Spleen (tissue), 7 donors: Measurements from ENCODE around the genes TMEM123 and ELMOD1.

DNA sequence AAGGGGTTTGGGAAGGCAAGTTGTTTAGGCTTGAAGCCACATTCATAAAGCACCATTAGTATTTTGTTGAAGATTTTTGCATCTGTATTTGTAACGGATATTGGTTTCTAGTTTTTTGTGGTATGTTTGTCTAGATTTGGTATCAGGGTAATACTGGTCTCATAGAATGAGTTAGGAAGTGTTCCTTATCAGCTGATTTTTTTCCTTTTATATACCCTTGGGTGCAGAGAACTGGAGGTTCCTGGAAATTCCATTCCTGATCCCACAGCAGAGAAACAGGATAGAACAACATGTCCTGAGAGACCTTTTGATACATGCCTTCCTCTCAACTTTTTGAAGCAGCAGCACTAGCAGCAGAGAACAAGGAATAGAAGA, 36.8 kb downstream of the BIRC2 start:
- PRO-cap, 4 experiments = no peak in any of the 4 experiments
- RAMPAGE, long total RNA, 4 experiments = no peak in any of the 4 experiments

DNA sequence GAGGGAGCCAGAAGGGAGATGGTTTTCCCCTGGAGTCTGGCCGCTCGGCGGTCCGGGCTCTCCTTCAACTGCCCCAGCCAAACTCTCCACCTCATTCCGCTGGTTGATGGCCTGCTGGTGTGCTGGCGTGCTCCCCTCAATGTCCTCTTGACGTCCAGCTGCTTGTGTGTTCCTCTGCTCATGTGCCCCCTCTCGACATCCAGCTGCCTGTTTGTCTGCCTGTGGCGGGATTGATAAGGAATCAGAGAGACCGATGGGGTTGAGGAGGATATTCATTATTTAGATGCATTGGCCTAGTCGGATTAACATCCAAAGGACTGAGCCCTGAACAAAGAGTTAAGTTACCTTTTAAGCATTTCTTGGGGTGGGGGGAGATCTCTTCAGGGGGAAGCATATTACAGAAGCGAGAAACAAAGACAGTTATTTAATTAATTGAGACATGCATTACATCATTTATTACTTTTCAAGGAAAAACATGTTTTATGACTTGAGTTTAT, 37.8 kb downstream of the BIRC2 start:
- PRO-cap, 4 experiments = peak in 1 of 4 experiments; most common minus-strand start position 70 of the sequence (in 1)
- RAMPAGE, long total RNA, 4 experiments = no peak in any of the 4 experiments

- PRO-cap, 4 experiments = no peak in any of the 4 experiments
- RAMPAGE, long total RNA, 4 experiments = no peak in any of the 4 experiments
Measured at GRCh38 chr11:102438661-102439431, 13.7 kb downstream of the TMEM123 start.

GRCh38 chr11:102451588-102452468, 737 bp downstream of the TMEM123 start:
- PRO-cap, 4 experiments = peak in 4 of 4 experiments; most common plus-strand start chr11:102451809 (in 2); most common minus-strand start chr11:102451864 (in 2)
- RAMPAGE, long total RNA, 4 experiments = no peak in any of the 4 experiments

GRCh38 chr11:102452469-102453249, at the start of gene TMEM123:
Gene TMEM123 (minus strand): TSS chr11:102452765.
- PRO-cap, 4 experiments = peak in 4 of 4 experiments; most common plus-strand start chr11:102452958 (in 4); most common minus-strand start chr11:102452765 (in 3)
- RAMPAGE, long total RNA, 4 experiments = start-site peak on the plus strand in 2 of 4 experiments, at chr11:102452894-102452943 at its widest, 7 to 15 reads per replicate; start-site peak on the minus strand in 4 of 4 experiments, at chr11:102452621-102452813 at its widest, 2,097 to 3,261 reads per replicate

- PRO-cap, 4 experiments = no peak in any of the 4 experiments
- RAMPAGE, long total RNA, 4 experiments = no peak in any of the 4 experiments
Measured at GRCh38 chr11:102475838-102476515, 23.4 kb upstream of the TMEM123 start.

DNA sequence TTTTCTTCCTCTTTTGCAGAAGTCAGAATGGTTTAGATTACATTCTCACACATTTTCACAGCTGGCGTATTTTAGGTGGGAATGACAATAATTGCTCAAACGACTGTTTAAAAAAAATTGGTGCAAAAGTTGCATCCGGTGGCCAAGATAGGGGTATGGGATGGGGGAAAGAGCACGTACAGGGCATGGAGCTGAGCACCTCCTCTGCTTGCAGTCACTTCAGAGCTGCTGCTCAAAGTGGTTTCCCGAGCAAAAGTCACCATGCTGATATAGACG, 35.3 kb downstream of the MMP13 start:
- PRO-cap, 4 experiments = peak in 2 of 4 experiments; most common plus-strand start position 156 of the sequence (in 2)
- RAMPAGE, long total RNA, 4 experiments = no peak in any of the 4 experiments

- PRO-cap, 4 experiments = no peak in any of the 4 experiments
- RAMPAGE, long total RNA, 4 experiments = start-site peak on the minus strand in 4 of 4 experiments, at chr11:103849502-103849556 at its widest, 6 to 22 reads per replicate
Measured at GRCh38 chr11:103849364-103849771, 187.1 kb upstream of the DDI1 start.

GRCh38 chr11:103904025-103904581, 132.3 kb upstream of the DDI1 start:
- PRO-cap, 4 experiments = peak in 1 of 4 experiments; most common minus-strand start chr11:103904174 (in 1)
- RAMPAGE, long total RNA, 4 experiments = no peak in any of the 4 experiments

DNA sequence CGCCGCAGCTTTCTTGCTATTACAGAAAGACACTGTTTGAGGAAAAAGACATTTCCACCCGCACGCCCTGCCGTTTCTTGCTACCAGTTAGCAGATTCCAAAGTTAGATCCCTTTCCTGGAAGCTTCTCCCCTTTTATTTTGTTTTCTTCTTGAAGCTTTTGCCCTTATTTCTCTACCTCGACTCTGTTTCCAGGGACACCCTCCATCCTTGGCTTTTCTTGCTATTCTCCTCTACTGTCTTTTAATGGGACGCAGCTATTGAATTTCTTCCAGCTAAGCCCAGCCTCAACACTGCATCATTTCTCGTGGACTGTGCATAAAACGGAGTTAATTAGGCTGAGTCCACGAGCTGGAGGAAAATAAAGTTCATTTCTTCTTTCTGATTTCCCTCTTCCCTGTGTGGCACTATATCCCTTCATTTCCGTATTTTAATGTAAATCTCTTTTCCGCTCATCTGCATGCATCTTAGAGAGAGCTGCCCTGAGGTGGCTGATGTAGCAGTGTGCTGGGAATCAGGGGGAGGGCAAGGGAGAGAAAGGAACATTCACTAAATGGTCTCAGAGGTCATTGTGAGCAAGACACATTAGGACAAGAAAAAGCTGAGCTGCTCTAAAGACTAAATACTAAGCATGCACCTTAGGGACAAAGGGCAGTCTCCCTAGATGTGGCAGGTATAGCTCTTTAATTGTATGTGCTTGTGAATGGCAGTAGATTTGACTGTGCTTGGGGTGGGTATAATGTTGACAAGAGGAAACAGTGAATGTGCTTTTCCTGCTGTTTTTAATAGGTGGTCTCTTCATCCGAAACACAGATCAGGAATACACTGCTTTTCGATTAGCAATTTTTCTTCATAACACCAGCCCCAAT, 1.8 kb downstream of the GRIA4 start:
- PRO-cap, 4 experiments = no peak in any of the 4 experiments
- RAMPAGE, long total RNA, 4 experiments = no peak in any of the 4 experiments

GRCh38 chr11:106078227-106078583, 743 bp downstream of the AASDHPPT start:
- PRO-cap, 4 experiments = no peak in any of the 4 experiments
- RAMPAGE, long total RNA, 4 experiments = no peak in any of the 4 experiments

GRCh38 chr11:106176793-106177141, 99.3 kb downstream of the AASDHPPT start:
- PRO-cap, 4 experiments = no peak in any of the 4 experiments
- RAMPAGE, long total RNA, 4 experiments = no peak in any of the 4 experiments

DNA sequence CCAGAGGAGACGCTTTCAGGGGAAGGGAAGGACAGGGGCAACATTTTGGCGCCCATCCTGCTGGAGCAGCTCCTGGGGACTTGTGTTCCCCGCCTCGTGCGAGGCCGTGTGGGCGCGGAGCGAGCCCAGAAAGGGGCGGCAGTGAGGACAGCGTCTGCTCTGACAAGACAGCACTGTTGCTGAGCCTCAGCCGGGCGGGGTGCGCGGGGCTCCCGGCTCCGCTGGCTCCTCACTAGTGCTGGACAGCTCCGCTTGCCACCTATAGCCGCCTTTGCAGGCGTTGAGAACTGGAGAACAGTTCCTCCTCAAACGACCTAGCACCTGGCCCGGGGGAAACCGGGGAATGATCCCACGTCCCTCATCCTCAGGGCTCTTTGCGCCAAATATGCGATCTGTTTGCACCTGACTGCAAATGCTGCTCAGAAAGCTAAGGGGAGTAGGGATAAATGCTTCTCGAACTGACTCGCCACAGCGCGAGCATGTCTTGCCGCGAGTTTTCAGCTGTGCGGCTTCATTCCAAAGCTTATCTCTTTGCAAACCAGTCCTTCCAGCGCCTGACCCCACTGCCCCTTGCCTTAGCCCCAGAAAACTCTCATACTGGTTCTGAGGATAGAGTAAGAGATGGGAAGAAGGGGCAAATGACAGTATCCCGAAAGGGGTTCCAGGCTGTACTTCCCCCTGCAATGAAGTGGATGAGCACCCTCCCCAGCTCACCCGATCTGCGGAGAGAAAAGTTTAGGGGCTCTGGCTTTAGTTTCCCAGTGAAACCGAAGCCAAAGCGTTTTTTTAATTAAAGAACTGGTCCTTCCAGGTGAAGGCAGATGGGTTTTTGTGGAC, 912 bp upstream of the GUCY1A2 start:
- PRO-cap, 4 experiments = no peak in any of the 4 experiments
- RAMPAGE, long total RNA, 4 experiments = no peak in any of the 4 experiments

- PRO-cap, 4 experiments = no peak in any of the 4 experiments
- RAMPAGE, long total RNA, 4 experiments = no peak in any of the 4 experiments
Measured at GRCh38 chr11:107504345-107505120, 46.9 kb upstream of the CWF19L2 start.

DNA sequence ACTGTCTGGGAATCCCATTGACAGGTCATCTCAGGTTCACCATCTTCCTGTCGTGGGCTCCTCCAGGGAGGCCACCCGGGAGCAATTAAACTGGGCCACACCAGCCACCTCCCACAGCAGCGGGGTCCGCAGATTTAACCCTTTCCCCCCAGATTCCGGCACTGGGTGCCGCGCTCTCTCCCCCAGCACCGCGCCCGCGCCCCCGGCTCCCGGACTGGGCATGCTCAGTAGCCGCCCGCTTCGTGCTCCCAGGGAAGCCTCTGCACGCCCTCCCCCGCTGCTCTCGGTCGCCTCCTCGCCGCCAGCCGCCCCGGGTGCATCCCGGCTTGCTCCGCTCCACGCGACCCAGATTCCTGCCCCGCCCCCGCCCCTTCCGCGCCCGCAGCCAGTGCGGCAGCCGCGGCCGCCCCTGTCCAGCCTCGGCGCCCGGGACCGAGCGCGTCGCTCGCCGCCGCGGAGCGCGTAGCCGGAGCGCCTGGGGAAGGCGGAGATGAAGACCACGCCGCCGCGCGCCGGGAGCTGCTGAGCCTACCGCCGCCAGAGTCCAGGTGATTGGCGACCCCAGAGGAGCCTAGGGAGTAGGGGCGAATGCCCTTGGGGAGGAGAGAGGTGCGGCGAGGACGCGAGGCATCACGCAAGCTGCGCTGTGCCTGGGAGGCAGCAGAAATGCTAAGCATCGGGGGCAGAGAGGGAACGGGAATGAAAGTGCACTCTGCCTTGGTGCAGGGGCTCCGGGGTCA, at the start of gene ELMOD1:
ELMOD1 (plus strand) TSS at position 286 of the 740 bp plus-strand sequence.
- PRO-cap, 4 experiments = no peak in any of the 4 experiments
- RAMPAGE, long total RNA, 4 experiments = no peak in any of the 4 experiments

DNA sequence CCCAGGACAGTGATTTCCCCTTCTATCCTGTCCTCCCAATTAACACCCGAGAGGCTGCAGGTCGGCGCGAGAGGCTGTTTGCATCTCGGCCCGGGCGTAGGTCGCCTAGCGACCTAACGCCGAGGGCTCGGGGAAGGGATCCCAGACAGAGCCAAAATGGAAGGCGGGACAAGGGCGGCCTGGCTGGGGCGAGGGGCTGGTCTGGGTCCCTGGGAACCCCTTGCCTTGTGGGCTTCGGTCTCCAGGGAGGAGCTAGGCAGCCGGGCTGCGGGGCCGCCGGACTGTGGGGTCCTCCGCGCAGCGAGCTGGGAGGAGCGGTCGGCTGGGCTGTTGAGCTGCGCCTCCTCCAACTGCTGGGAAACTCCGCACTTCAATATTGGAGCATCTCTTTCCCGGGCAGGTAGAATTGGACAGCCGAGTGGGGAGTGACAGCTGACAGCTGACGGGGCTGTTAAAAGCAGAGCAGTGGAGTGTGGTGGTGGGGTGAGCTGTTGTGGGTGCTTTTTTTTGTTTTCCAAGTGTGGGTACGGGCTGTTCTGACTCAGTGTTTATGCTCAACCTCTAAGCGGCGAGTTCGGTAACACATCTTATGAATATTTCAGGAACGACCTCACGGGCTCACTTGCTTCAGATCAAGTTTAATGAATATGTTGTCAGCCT, 785 bp downstream of the ELMOD1 start:
- PRO-cap, 4 experiments = no peak in any of the 4 experiments
- RAMPAGE, long total RNA, 4 experiments = no peak in any of the 4 experiments

GRCh38 chr11:108221862-108222219, 597 bp downstream of the NPAT start:
- PRO-cap, 4 experiments = peak in 3 of 4 experiments; most common plus-strand start chr11:108222135 (in 3); most common minus-strand start chr11:108222126 (in 1)
- RAMPAGE, long total RNA, 4 experiments = no peak in any of the 4 experiments

DNA sequence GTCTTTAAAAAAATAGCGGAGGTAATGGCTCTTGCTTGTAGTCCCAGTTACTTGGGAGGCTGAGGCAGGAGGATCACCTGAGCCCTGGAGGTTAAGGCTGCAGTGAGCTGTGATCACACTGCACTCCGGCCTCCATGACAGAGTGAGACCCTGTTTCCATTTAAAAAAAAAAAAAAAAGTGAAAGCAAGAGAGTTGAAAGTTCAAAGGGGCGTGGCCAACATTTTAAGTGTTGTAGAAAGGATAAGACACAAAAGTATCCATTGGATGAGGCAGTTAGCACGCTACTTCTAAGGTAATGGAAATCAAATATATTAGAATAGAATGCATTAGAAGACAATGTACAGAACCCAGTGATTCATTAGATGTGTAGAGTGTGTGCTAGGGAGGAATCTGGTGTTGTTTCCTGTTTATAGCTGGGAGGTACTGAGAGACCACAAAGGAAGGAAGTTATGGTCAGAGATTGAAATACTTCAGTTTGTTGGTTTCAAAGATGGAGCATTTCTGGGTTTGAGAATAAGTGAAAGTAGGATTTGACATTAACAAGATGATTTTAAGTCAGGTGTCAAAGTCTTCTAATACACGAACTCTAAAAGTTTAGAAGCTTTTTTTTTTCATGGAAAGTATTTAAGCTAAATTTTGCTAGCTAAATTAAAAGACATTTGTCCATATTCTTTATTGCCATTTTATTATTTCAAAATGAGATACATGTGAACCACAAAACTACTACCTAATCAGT, 13.7 kb downstream of the ATM start:
- PRO-cap, 4 experiments = peak in 1 of 4 experiments; most common plus-strand start position 517 of the sequence (in 1); most common minus-strand start position 361 of the sequence (in 1)
- RAMPAGE, long total RNA, 4 experiments = no peak in any of the 4 experiments

DNA sequence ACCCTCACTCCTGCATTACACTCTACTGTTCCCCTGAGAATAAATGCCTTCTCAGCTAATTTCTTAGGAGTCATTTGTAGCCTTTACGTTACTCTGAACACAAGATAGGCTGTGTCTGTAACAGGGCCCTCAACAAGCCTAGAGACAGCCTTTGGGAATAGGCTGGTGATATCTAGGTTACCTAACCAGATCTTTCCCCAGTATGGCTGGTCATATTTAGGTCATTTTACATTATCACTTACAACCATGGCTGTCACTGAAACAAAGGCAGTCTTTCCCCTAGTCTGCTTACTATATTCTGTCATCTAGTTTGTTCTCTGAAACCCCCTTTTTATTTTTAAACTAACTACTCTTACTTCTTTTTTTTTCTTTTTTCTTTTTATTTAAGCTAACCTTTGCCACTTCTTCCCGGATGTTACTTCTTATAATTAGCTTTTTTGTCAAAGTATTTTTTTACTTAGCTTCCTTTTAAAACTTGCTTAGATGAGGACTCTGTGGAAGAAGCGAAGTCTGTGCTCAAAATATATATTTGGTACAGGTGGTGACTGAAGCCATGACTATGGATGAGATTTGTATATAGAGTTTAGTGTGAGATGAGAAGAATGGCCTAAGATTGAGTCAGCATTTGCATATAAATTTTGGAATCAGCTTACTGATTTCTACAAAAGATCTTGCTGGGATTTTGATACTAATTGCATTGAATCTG, 14.4 kb downstream of the ATM start:
- PRO-cap, 4 experiments = no peak in any of the 4 experiments
- RAMPAGE, long total RNA, 4 experiments = no peak in any of the 4 experiments

DNA sequence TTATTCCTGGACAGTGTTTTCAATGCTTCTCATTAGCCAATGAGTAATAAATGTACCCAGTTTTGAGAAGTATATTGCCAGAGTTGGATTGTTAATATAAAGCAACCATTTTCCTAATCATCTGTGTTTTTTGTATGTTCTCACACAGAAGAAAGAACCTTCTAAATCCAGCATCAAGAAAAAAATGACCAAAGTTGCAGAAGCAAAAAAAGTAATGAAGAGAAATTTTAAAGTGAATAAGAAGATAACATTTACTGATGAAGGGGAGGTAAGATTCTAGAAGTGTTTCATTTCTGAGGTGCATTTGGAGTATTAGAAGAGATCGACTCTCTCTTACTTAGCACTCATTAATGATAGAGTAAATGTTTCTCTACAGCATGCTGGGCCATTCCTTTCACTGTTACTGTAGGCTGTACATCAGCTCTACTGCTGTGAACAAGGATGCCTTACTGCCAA, 173.5 kb downstream of the DDX10 start:
- PRO-cap, 4 experiments = no peak in any of the 4 experiments
- RAMPAGE, long total RNA, 4 experiments = no peak in any of the 4 experiments